Calu3 (cell line): ENCODE results near the genes SPRY4 and HMHB1.

- PRO-cap: no peak
These were observed 36.7 kb downstream of the NDFIP1 start for GRCh38 chr5:142145171-142145701.

- PRO-cap: bidirectional peak, plus-strand start at chr5:142325190, minus-strand start at chr5:142325019
These were observed at the start of gene SPRY4 for GRCh38 chr5:142324938-142325548. SPRY4 (minus strand) TSS chr5:142325021.

DNA sequence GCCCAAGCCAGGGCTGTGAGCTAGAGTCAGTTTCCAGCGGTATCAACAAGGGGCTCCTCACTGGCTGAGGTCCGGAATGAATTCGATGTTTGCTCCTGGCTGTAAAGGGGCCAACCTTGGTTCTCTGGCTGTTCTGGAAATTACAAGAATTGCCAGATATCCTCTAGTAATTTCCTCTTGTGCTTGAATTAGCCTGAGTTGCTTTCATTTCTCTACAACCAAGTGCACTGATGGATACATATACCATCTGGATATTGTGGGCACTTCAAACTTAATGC, 129.2 kb upstream of the SPRY4 start:
- PRO-cap: no peak

GRCh38 chr5:142509417-142509786, 176.5 kb downstream of the FGF1 start:
- PRO-cap: no peak

GRCh38 chr5:142839690-142840237, 69.6 kb downstream of the ARHGAP26 start:
- PRO-cap: no peak

GRCh38 chr5:142841142-142841889, 71.1 kb downstream of the ARHGAP26 start:
- PRO-cap: no peak

DNA sequence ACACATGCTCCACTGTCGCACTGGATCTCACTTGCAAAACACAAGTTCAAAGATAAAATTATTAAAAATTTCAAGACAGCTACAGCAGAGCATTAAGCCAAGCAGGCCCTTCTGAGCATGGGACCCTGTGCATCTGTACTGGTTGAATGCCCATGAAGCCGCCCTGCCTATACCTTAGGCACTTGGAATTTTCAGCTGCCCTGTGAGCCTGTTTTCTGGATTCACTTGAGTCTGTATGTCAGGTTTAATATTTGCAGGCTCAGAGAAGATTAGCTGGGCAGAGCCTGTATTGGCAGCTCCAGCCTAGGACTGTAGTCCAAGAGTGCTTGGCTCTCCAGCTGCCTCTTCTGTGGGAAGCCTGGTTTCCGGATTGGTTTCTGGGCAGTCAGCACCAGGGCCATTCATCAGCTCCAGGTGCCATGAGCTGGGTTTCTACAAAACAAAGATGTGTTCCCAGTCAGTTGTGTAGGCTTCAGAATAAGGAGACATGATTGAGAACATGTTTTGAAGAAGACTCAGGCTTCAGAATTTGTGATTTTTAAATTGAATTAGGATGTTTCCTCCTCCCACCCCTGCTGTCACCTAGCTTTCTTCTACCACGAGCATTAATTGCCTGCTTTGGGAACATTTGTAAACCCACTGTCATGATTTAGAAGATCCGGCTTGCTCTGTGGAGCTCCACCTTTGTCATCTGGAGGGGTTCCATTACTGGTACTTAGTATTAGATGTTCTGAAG, 90.1 kb downstream of the ARHGAP26 start:
- PRO-cap: no peak

GRCh38 chr5:142872605-142873191, 102.5 kb downstream of the ARHGAP26 start:
- PRO-cap: bidirectional peak, plus-strand start at chr5:142872994, minus-strand start at chr5:142872817

GRCh38 chr5:142996469-142997025, 226.4 kb downstream of the ARHGAP26 start:
- PRO-cap: no peak

DNA sequence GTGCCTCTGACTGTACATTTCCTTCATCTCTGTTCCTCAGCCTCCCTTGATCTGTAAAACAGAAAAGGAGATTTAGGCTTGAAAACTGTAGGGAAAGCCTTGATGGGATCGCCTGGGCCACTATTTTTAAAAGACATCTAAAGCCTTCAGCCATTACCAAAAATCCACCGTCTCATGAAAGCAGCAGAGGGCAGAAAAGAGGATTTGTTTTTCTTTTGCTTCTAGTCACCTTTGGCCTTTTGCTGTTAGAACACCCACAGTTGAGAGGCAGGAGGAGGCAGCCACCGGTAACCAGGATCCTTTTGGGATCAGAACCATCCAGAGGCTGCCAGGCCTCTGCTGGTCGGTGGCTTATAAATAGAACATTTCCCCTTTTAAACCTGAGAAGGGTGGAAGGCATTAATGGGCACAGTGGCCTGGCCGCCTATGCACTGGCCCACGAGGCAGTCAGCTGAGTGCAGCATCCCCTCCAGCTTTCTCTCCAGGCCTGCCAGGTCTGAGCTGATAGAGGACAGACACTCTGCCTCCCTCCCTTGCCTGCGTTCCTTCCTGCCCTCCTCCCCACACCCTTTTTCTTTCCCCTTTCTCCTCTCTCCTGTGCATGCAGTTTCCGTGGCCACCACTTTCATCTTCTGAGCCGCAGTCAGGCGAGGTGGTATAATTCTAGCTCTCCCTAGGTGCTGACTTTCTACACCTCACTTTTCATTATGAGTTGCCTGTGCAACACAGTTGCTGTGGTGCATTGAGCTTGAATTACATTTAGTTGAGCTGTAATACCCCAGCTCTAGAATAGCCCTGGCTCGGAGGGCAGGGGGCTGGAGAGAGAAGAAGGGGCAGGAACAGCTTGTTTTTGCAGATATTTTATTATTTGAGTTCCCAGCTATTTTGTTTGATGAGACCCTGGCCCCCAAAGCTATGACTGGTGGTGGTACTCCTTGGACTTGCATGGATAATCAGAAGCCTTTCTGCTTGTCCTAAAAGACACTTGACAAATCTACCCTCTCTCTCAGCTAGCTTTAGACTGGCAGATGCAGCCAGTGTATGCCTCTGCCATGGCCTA, 253.5 kb downstream of the ARHGAP26 start:
- PRO-cap: no peak

DNA sequence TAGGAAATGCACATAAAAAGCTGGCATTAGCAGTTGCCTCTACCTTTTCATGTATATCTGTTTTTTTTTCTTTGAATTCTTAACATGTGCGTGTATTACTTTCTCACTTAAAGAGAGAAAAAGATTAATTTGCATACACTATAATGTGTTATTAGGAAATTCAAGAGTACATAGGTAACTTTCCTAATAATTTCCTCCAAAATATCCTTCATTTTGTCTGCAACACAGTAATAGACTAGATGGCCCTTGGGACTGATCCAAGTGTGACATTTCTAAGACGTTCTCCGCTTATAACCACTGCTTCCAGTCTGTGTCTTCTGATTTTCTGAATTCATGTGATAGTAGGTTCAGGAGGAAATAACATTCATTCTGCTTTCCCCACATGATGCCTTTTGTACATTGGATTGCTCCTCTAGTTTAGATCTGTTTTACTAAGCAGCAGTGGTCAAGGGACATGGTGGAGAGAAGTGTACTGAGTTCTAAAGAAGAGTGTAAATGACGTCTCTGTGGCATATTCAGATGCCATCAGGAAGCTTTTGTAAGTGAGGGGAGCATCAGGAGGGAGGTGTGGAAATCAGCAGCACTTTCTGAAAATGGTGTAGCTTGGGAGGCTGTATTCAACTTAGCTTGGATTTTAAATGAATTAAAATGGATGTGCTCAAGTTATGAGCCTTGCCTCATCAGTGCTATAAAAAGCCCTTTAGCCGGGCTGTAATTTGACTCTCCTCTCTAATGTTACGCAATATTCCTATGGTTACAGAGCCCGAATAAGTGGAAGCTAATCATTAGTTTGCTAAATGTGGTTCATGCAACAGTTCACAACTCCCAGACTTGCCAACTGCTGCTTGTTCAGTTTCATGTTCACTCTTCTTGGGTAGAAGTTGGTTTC, 281.1 kb downstream of the ARHGAP26 start:
- PRO-cap: no peak

GRCh38 chr5:143054270-143055206, 284.4 kb downstream of the ARHGAP26 start:
- PRO-cap: no peak

DNA sequence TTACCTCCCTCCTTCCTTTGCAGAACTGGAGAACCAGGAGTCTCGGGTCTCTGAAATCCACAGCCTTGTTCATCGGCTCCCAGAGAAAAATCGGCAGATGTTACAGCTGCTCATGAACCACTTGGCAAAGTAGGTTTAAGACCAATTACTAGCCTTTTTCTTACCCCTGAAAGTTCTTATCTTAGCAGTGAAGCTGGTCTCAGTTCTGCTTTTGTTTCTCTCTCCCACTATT, 287.4 kb downstream of the ARHGAP26 start:
- PRO-cap: no peak

DNA sequence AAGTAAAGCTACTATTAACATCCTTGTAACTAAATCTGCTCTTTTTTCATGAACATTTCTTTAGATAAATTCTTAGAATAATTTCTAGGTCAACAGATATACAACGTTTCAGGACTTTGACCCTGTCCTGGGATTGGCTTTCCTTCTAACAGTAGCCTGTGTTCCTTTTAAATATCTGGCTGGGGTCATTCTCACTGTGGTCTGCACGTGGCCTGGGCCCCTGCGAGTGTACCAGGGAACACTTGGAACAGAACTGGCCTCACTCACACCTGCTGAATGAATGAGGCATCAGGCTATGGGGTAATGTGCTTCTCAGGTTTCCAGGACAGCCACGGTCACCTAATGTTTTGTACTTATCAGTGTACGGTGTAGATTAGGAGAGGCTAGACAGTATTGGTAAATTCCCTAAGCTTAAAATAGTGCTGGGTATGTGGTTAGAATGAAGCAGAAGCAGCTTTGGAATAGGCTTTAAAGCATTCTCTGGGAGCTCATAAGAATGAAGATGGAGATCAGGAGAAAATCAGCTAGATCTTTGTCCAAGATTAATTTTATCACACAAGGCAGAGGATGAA, 267.7 kb downstream of the NR3C1 start:
- PRO-cap: no peak

GRCh38 chr5:143346817-143347275, 56.6 kb downstream of the NR3C1 start:
- PRO-cap: no peak

DNA sequence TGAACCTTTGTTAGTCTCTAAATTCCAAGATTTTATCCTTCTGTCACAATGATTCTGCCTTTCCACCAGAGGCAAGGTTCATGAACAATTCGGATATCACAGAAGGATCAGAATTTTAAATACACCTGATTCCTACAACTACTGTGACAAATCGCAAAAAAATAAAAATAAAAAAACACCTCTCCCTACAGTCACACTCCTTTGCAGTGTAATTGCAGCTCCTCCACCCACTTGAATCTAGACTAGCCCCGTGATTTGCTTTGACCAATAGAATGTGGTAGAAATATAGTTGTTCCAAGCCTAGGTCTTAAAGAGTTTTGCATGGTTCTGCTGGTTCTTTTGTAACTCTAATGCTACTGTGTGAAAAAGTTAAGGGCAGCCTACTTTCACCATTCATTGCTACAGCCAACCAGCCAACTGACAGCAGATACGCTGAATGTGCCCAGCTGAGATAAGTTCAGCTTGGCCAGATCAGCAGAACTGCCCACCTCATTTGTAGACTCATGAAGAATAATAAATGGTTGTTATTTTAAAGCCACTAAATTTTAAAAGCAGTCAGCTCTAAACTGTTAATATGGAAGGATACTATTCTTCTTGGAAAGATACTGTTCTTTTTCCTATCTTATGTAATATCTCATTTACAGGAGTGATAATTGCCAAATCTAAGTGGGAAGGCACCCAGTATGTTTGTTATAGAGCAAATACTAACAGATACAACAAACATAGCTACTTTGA, 23.9 kb downstream of the NR3C1 start:
- PRO-cap: no peak

DNA sequence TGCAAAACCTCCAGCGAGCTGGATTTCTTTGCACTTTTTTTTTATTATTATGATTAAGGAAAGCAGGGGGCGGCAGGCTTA, 997 bp upstream of the NR3C1 start:
- PRO-cap: no peak

DNA sequence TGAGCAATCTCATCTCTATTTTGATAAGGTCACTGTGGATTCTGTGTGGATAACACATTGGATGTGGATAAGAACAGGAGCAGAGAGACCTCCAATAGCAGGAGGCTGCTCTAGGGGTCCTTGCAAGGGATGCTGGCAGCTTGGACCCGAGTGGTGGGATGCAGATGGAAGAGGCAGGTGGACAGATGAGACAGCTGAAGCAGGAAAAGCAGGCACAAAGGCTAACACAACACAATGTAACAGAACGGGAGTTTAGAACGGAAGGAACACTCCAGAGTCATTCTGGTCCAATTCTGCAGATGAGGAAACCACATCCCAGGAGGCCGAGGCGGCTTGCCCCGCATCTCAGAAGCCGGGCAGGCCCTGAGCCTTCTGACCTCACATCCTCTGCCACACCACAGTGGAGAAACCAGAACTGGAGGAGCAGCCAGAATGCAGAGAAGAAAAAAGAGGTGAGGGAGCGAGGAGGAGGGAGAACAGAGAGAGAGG, at the start of gene HMHB1:
Gene HMHB1, plus strand, starts transcription at position 309 of the 489 bp plus-strand sequence.
- PRO-cap: no peak

- PRO-cap: no peak
These were observed 80.6 kb downstream of the PRELID2 start for GRCh38 chr5:145754469-145755019.

DNA sequence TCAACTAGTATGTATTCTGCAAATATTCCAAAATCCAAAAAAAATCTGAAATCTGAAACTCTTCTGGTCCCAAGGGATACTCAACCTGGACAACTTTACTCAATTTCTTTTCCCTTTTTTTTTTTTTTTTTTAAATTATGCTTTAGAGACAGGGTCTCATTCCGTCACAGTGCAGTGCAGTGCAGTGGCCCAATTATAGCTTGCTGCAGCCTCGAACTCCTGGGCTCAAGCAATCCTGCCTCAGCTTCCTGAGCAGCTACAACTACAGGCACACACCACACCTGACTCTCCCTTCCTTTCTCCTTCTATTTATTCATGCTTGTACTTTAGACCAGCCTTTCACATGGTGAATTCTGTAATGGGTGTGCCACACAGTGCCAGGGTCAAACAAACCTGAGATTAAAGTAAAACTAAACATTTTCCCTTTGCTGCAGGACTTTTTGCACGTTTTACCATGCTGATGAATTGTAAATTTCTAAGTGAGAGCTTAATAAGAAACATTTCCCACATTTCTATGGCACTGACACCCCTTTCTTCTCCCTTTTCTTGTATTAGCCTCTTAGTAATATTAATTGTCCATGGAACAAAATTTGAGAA, 7.9 kb downstream of the SH3RF2 start:
- PRO-cap: no peak